Skeletal muscle cell (primary cell): Measurements from ENCODE around the gene IMPACT.

- RRBS = no CpG with 5 or more reads among the region's 11 CpGs
Observed at GRCh38 chr18:24198491-24198960, 59.7 kb downstream of the CABYR start.

- RRBS = 2% methylated on average over 39 of the region's 94 CpGs
Observed at GRCh38 chr18:24426127-24427354, at the start of gene IMPACT. Gene IMPACT (plus strand): TSS chr18:24426670.

- RRBS = no CpG with 5 or more reads among the region's 7 CpGs
Observed at GRCh38 chr18:24560454-24560956, 100.1 kb downstream of the HRH4 start.

DNA sequence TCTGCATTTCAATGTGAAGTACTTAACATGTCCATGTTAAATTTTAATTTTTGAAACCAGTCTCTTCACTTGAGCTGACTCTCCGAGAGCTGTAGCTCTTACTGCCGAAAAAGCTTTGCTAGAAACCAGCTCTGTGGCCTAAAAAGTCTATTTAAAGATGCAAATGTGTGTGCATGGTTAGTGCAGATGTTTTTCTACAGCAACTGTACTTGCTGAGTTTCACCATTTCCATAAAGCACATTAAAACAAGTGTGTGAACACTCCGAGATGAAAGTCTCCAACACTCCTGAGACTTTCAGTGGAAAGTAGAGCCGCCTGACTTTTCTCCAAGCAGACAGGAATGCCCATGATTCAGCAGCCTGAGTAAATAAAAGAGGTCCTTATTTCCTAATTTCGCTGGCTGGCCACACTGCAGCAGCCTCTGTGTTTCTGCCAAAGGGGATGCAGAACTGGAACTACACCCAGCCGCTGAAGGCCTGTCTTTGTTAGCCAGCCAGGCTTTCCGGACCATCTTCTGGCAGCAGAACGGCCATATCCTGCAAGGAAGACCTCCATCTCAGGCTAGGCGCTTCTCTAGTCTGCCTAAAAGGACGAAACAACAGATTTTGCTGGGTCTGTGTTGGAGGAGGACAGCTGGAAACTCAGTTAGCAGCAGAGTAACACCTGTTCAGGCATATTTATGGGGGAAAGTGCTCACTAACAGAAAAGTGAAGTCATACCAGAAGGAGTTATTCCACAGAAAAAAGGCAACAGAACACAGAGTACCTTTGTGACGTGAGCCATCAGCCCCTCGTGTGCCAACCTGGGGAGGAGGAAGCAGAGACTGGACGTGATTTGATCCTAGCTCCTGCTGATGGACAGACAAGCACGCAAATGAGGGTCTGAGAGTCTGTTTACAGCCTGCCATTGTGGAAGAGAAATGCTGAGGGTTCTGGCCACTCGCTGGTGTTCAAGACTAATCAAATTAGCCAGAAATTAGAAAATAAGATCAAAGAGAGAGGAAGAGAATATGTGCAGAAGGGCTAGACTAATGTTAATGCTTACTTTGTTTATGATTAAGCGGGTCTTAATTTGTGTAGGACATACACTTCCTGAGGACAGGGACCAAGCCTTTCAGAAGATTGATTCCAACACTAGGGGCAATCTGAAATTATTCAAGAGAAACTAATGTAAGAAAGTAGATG, 120.9 kb downstream of the ZNF521 start:
- RRBS = no CpG with 5 or more reads among the region's 16 CpGs

DNA sequence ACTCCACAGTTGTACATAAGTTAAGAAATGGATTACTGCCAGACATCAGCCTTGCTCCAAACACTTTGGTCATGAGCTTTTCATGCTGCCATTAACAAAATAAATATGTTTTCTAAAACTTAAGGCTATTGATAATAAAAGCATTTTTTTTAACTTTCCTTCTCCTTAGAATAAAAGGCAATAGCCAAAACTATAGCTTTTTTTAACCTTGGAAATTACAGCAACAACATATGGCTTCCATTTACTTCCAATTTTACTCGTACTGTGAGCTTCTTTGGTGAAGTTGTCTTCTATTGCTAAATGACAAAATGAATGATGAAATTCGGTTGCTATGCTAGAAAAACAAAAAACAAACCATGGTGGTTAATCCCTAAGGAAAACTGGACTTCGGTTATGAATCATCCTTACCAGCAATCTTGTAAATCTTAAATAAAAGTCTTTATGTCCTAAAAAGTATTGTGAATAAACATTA, 63.1 kb downstream of the ZNF521 start:
- RRBS = no CpG with 5 or more reads among the region's 3 CpGs

- RRBS = 1% methylated on average over 22 of the region's 67 CpGs
Observed at GRCh38 chr18:25349906-25350495, 2.0 kb downstream of the ZNF521 start.

- RRBS = no CpG with 5 or more reads among the region's 3 CpGs
Observed at GRCh38 chr18:25725123-25725491, 365.3 kb downstream of the SS18 start.

- RRBS = no CpG with 5 or more reads among the region's 8 CpGs
Observed at GRCh38 chr18:26225331-26225886, 836 bp upstream of the TAF4B start.

- RRBS = under 1% methylated on average over 21 of the region's 63 CpGs
Observed at GRCh38 chr18:26548644-26549284, 411 bp upstream of the KCTD1 start.

DNA sequence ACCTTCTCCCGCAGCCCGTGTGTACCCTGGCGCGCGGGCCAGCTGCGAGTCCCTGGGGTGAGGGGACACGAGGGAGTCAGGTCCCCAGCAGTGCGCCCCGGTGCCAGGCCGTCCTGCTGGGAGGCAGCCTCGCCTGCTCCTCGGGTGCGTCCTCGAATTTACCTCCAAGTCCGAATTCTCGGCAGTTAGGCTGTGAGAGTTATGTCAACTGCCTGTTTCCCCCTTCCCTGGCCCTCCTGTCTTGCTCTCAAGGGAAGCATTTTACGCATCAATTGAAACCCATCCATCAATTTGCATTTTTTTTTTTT, 1.6 kb upstream of the KCTD1 start:
- RRBS = no CpG with 5 or more reads among the region's 17 CpGs

DNA sequence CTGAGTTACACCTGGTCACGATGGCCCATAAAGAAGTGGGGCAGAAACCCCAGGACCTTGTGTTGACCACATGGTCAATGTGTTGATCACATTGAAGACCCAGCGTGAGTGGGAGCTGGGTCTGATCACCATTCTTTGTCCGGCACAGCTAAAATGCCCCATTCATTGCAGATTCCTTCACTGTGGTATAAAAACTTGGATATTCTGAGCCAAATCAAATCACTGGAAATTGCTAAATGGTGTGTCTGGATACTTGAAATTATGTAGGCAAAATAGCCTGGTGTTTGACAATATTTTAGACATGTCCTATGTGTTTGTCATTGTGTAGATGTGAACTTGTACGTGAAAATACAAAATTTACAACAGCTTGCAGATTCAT, 117.0 kb upstream of the KCTD1 start:
- RRBS = no CpG with 5 or more reads among the region's 4 CpGs

GRCh38 chr18:26703213-26704060, 155.1 kb upstream of the KCTD1 start:
- RRBS = no CpG with 5 or more reads among the region's 7 CpGs

DNA sequence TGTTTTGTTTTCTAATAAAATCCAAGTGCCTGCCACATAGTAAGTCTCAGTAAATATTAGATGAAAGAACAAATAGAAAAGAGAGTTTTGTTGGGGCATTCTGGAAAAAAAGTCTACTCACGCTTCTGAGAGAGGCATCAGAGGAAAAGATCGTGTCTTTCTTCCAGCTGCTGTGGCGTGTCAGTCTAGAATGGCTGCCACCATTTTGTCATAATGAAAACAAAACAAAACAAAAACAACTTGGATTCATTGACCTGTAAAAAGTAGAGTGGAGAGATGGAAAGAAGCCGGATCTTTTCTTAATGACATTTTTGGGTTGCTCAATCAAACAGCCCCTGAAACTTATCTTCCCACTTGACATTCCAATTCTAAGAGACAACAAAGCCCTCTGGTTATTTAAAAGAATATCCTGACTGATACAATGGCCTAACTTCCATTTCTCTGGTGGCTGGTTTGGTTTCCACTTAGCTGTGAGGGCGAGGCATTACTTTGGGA, 123.9 kb downstream of the AQP4 start:
- RRBS = no CpG with 5 or more reads among the region's 5 CpGs

DNA sequence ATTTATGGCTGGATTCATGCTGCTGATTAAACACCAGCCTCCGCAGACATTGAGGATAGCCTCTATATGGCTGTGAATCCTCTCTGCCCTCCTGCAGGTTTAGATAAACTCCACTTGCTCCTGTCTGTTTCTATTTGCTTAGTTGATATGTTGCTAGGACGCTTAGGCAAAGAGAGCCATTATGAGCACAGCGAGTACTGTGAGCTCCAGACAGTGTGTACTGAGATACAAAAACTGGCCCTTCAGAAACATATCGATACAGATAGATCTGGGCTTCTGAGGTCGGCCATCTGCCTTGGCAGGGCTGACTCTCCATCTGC, 127.7 kb downstream of the CHST9 start:
- RRBS = no CpG with 5 or more reads among the region's 5 CpGs

GRCh38 chr18:27057970-27058334, 127.2 kb downstream of the CHST9 start:
- RRBS = no CpG with 5 or more reads among the region's 2 CpGs

DNA sequence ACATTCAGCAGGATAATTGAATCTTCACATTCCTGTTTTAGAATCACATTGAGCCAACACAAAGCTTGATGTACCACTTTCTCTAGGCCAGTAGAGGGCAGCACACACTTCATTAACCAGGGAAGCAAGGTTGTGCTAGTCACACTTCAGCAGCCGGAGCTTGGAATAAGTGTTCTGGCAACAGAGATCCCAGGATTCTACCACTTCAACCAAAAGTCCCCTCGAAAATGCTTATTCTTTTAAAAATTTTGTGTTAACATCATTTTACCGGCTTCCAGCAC, 420.2 kb upstream of the CHST9 start:
- RRBS = 13% methylated on average over 2 of the region's 3 CpGs

GRCh38 chr18:27841929-27842243, 335.0 kb downstream of the CDH2 start:
- RRBS = no CpG with 5 or more reads among the region's 1 CpG

DNA sequence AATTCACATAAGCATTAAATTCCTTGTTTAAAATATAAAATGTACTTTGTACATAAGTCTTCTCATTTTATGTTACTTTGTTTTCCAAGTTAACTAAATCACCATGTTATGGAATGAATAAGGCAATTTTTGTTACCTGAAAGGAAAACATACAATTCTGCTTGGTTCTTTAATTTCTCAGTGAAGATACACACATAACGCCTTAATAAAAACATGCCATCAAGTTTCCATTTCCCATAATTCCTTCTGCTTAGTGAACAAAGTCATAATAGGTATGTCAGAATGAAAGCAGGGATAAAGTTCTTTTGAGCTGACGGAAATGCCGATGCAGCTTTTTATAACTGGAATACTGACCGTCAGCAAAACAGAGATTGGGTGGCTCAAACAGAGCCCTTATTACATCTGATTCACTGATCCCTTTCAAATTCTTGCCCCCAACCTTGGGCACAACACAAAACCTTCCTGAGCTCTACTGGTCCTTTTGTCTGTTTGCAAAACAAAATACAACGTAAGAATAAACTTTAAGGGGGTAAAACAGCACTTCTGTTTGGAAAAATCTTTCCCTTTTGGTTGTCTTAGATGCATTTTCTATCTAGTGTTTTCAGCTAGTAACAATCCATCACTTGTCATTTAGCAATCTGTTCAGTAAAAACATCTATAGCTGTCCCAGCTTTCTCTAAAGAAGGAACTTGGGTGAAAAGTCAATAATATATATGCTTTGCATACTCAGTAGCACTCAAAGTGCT, 140.4 kb downstream of the CDH2 start:
- RRBS = no CpG with 5 or more reads among the region's 5 CpGs

GRCh38 chr18:28127211-28127686, 49.7 kb downstream of the CDH2 start:
- RRBS = no CpG with 5 or more reads among the region's 6 CpGs

DNA sequence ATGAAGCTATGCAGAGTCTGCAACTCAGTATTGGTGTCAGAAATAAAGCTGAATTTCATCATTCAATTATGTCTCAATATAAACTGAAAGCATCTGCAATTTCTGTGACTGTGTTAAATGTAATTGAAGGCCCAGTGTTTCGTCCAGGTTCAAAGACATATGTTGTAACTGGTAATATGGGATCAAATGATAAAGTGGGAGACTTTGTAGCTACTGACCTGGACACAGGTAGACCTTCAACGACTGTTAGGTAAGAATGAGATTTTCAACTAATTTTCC, 18.3 kb downstream of the DSG1 start:
- RRBS = no CpG with 5 or more reads among the region's 2 CpGs